Smooth muscle cell (in vitro differentiated cells): ENCODE data around the gene HSPA9.

DNA sequence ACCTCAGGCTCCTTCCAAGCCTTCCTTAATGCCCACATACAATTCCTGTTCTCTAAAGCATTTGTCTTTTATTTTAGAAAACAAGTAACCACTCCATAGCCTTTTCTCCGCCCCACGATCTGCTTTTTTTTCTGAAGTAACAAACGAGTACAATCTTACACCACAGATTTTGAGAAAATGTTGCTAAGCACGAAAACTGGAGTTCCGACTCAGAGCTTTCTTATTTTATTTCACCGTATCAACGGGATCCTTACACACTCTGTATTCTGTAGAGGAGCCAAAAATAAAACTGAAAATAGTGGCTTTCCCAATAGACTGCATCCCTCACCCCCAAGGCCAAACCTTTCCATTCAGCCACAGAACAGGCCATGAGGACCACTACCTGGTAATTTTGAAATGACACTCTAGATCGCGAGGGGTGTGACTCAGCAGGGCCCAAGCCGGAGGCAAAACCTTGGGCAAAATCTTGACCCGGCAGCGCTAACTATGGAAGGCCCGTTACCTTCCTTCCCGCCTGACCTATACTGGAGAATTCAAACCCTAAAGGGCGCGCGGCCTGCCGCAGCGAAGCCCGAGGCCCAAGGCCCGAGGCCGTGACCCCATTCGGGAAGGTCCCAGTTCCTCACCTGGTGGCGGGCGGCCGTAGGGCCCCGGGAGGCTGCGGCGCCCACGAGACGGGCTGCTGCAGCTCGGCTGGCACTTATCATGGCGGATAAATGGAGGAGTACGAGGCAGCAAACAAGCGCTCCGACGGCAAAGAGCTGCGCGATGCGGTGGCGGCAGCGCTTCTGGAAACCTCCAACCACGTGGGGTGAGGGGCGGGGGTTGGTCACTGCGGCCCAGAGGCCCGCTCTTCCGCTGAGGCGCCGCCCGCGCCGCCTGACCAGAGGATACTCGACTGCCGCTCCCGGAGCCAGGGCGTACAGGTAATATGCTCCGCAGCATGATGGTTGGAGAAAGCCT, at the start of gene HSPA9:
TSS of gene HSPA9 (minus strand) at position 790 of the 963 bp plus-strand sequence.
- RAMPAGE, long total RNA = start-site peak on the minus strand centred at position 768 of the sequence, 77 bp wide, 1,792 and 1,235 reads in 2 replicates

DNA sequence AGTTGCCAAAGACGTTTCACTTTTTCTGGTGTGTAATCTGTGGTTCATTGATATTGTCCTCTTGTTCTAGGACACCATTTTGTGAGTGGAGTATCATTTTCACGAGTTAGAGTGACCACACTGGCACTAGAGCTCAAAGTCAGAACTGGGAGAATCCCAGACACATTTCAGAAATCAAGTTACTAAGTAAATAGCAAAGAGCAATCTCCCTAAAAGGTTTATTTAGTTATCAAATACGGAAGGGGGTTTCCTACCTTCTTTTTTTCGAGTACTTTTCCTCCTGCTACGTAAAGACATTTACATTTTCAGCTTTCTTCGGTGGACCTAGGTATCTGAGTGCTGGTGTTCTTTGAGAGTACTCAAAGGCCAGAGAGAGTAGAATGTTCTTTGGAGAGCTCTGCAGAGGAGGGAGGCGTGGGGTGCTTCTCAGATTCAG, 8.9 kb upstream of the HSPA9 start:
- RAMPAGE, long total RNA = no peak

GRCh38 chr5:138610476-138611253, 35.5 kb upstream of the HSPA9 start:
- RAMPAGE, long total RNA = no peak

DNA sequence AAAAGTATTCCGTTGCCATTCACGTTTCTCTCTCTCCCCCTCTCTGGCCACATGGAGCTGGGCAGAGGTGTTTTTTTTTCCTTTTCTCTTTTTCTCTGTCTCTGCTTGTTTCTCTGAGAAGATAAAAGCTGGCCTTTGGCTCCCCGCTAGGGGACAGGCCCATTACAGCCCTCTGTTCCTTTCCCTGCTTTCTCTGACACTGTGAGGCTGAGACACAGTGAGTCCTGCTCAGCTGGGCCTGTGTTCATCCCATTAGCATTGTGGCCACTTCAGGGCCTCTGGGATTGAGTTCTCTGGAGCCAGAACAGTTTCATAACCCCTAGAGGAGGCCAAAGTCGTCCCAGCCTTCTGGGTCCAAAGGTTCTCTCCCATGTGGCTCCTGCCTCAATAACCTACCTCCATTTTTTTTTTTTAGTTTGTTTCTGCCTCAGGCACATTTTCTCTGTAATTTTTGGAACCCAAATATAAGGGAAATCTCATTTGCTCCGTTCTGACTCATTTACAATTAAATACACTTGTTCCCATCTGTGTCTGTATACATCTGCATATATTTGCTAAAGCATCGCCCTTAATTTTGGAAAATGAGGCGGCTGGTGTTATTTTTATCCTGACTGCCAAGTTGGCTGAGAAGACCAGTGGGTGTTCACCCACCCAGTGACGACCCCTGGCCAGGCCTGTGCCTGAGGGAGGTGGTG, 27.4 kb upstream of the CTNNA1 start:
- RAMPAGE, long total RNA = no peak

DNA sequence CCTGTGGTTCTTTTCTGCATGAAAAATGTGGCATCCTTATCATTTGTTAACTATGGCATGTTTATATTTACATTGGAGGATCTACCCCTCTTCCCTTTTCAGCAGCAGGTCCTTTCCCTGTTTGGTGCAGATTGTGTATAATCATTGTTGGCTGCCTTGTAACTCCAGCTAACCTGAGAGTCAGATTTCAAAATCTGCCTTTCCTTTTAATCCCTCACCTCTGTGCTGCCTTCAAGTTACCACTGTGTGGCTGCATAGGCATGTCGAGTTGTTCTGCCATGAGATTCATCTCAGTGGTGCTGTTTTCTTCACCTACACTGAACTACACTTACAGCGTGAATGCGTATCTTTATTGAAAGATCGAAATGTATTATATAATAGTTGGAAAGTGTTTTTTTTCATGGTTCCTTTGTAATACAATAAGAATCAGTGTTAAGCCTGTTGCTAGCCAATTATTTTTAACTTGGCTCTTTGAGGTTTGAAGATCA, 3.6 kb downstream of the LRRTM2 start:
- RAMPAGE, long total RNA = no peak

GRCh38 chr5:138911832-138912357, 36.8 kb upstream of the LRRTM2 start:
- RAMPAGE, long total RNA = no peak

- RAMPAGE, long total RNA = no peak
Measured at GRCh38 chr5:138934117-138934801, 59.1 kb upstream of the LRRTM2 start.

- RAMPAGE, long total RNA = no peak
Measured at GRCh38 chr5:138961647-138962676, 86.8 kb upstream of the LRRTM2 start.

DNA sequence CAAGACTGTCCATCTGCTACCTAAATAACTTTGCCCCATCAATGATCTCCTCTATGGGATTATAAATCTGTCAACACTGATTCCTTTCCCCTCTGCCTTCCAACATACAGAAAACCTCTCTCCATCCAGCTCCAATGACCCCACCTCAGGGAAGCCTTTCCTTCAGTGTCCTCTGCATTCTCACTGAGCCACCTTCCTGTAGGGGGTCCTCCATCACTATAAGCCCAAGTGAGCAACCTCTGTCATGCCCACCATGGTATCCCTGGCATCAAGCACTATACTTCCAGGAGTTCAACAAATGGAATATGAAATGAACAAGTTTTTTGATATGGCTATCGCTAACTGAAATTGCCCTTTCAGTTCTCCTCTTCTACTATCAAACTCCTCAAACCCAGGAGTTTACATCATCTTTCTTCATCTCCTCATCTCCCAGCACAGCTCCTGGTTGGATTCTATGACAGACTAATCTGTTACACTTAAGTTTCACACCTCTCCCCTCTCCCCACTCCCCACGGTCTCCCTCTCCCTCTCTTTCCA, 86.8 kb downstream of the SIL1 start:
- RAMPAGE, long total RNA = no peak

DNA sequence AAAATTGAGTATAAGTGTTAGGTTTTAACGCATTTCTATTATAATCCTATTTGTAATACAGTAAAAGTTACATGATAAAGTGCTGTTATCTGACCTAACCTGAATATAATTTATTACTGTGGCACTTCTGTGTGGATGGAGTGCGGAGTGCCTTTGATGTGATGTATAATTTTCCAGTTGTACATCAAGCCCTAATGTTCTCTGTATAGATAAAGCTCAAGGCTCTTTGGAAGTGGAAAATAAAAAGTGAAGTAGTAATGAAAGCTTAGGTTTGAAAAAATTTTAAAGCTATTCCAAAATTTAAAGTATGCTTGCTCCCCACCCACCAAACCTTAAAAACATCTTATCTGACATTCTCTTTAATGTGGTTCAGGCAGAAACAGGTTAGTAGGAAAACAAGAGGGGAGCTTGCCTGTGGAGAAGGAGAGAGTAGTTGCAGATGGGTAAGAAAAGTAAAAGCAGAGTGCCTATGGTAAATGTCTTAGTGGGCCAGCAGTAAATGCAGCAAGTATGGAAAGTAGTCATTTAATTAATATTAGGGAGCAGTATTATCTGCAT, 4.1 kb downstream of the MATR3 start:
- RAMPAGE, long total RNA = no peak

DNA sequence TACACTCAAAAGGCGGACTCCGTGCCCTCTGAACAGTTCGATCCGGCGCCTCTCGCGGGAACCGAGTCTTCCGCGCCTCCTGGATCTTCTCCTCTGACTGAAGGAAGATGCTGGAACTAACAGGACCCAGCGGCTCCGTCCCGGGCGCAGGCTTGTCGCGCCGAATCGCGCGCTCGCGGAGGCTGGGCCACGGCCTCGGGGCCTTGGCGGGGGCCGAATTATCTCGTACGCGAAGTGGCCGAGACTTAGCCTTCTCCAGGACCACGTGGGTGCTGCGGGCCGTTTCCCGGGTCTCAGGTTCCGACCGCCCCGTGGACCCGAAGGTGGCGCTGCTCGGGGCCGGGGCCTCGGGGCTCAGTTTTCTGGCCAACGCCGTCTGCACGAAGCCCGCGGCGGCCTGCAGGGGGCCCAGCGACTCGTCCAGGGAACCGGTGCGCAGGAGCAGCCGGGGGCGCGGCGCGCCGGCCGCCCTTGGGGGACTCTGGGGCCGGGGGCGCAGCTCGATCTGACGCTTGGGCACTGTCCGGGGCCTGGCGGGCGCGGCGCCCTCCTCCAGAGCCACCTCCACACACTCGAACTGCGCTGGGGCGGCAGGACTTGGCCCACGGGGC, 849 bp downstream of the PROB1 start:
- RAMPAGE, long total RNA = no peak

DNA sequence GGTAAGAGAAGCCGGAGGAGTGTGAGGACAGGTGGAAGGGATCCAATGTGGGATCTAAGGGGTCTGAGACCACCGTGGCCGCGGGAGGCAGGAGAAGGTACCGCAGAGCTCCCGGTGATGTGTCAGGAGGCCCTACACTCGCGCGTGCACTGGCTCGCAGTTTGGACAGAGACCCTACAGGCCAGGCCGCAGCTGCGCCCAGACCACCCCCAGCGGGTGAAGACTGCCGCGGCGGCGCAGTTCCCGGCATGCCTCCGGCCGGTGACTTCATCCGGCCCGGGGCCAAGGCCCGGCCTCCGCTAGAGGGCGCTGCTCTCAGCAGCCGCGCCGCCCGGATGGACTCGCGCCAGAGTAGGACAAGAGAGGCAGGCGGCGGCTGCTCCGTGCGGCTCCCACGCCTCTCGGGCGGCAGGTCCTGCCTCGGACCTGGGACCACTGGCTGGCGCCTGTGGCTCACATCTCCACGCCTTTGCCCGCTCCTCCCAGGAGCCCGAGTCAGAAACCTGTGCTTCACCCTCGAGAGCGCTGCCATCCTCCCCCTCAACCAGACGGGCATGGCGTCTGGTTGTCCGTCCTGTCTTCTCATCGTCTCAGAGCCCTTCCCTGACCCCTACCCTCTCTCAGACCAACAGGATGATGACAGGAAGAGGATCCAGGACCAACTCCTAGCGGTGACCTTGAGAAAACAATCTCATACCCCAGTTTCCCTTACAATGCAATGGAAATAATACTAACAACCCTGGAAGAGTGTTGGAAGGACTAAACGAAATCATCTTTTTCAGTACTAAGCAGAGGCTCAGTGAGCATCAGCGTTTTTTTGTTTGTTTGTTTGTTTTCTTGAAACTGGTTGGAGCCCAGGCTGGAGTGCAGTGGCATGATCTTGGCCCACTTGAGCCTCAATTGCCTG, 35.5 kb upstream of the STING1 start:
- RAMPAGE, long total RNA = no peak

DNA sequence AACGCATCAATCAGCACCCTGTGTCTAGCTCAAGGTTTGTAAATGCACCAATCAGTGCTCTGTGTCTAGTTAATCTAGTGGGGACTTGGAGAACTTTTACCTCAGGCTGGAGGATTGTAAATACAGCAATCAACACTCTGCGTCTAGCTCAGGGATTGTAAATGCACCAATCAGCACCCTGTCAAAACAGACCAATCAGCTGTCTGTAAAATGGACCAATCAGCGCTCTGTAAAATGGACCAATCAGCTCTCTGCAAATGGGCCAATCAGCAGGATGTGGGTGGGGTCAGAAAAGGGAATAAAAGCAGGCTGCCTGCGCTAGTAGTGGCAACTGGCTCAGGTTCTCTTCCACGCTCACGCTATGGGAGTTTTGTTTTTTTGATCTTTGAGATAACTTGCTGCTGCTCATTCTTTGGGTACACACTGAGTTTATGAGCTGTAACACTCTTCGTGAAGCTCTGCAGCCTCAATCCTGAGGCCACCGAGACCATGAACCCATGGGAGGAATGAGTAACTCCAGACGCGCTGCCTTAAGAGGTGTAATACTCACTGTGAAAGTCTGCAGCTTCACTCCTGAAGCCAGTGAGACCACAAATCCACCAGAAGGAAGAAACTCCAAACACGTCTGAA, 10.8 kb upstream of the UBE2D2 start:
- RAMPAGE, long total RNA = no peak

DNA sequence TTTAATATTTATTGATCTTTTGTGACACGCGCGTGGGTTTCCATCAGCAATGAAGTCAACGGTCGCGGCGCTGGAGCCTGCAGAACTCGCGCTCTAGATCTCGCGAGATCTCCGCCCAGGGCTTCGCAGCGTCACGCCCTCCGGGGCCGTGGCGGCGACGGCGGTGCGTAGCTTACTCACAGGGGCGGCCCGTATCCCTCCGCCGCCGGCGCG, 187 bp upstream of the UBE2D2 start:
- RAMPAGE, long total RNA = no peak

GRCh38 chr5:139570273-139570743, 9.2 kb downstream of the UBE2D2 start:
- RAMPAGE, long total RNA = no peak

- RAMPAGE, long total RNA = no peak
Measured at GRCh38 chr5:139602201-139602763, 41.1 kb downstream of the UBE2D2 start.

DNA sequence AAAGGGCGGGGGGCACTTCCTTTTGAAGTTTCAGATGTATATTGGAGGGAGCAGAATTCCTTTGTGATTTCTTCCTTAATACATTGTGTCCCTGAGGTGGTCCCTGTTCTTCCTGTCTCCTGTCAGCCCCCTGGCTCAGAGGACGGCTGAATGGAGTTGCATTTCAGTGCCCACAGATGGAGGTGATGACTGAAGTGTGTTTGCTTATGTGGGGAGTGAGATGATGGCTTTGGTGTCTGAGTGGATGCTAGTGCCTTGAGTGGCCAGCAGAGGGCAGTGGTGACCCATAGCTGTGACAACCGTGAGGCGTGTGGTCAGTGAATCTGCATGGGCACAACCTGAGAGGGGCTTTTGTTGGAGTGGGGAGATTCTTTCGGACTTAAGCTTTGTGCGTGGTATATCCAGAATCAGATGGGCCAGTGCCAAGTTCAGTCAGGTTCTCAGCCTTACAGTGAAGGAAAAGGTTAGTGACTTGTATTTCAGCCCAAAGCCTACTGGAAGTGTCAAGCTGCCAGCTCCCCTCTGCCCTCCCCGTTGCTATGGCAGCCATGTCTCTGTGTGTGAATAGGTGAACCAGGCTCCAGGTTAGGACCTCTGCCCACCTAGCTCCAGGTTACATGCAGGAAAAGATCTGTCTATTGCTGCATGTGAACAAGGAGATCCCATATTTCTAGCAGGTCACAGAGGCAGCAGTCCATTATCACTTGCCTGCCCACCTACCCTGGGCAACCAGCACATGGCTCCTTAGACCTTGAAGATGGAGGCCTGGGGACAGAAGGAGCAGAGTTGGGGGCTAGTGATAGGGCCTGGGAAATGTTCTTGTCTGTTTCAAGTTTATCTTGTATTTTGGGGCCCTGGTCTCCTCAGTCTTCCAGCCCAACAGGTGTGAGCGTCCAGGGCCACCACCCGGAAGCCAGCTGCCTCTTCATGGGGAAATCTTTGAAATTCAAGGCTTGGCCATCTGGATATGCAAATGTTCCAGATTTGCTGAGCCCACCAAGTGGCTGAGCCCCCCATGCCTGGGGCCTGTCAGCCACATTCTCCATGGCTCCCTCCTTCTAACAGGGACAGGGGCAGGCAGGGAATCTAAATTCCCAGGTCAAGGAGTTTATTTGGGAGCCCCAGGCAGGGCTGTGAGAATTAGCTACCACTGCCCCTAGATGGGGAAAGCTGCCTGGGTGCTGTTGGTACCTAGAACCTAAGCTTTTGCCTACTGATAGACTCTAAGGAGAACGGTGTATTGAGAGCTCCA, 14.5 kb upstream of the CXXC5 start:
- RAMPAGE, long total RNA = no peak

DNA sequence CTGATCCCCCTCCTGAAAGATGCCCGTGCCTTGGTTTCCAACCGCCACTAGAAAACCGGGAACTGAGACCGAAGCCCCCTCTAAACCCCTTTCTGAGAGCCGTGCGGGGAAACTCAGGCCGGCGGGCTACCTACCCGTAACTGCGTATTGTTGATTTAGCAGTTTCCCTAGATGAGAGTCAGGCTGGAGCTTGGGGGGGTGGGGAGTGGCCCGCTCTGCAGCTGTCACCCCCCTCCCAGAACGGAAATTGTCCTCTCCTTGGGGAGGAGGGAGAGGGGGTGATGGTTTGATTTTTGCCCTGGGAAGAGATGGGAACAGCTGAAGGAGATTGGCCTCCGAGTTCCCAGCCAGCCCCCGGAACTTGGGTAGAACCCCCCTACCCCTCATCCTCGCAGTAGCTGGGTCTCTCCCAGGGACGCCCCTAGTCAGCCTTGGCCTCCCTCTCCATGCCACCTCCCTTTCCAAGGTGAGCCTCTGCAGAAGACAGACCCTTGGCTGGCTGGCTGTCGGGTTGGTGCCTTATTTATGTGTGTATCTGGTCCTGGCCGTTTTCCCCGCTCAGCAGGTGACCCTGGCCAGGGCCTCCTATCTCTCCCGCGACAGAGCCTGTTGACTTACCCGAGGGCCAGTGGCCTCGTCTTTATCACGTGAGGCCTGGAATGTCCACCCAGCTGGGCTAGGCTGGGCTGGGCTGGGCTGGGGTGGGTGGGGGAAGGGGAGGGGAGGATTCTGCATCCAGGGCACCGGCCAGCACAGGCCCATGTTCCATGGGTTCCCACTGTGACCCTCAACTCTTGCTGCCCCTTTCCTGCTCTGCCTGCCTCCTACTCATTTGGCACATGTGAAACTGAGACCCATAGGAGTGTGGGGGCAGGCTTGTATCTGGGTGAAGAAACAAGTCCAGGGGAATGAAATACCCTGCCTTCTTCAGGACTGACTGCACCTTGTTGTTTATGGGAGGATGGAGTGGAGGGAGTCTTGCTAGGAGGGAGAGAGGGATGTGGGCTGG, 2.9 kb downstream of the CXXC5 start:
- RAMPAGE, long total RNA = no peak

DNA sequence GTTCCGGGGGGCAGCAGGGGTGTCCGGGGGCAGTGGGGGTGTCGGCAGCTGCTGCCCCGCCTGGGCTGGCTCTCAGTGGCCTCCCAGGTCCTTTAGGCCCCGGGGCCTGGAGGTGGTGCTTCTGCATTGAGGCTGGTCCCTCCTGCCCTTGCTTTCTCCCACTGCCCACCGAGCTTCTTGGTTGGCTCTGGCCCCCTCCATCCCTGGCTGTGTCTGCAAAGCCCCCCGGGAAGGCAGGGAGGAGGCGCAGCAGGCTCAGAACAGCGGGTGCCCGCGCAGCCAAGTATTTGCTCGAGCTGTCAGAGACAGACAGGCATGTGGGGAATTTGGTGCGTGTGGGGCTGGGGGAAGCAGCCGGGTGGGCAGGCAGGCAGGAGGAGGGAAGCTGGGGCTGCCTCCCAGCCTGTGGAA, 11.5 kb downstream of the CXXC5 start:
- RAMPAGE, long total RNA = no peak

DNA sequence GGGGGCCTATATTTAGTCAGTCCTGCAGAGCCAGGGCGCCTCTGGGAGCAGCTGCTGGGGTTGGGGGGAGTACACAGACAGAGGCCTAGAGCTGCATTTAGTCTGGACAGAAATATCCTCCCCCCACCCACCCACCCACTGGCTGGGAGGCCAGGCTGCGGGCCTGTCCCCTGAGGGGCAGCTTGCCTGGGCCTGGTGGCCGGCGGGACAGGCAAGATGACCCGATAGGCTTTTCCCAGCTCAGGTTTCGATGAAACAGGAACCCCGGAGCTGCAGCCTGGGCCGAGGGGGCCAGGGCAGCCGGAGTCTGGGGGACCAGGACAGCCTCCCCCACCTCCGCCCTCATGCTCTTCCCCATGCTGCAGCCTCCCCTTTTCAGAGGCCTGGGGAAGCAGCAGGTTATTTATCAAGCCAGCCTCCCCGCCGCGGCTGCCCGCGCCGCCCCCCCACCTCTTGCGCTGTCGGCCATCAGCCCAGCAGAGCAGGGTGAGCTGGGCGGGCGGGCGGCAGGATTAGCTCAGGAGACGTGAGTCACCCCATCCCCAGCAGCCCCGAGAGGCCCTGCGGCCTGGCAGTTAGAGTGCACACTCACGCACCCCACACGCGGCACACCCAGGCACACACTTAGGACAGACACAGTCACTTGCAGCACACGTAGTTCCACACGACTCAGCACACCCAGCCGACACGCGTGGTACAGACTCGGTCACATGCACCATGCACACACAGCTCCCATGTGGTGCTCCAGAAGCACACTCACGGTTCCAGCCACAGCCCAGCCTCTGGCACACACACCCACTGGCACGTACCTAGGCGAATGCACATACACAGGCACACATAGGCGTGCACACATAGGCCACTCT, 12.8 kb downstream of the CXXC5 start:
- RAMPAGE, long total RNA = no peak